HT-29 (cell line): ENCODE measurements around the gene KIF13A.

DNA sequence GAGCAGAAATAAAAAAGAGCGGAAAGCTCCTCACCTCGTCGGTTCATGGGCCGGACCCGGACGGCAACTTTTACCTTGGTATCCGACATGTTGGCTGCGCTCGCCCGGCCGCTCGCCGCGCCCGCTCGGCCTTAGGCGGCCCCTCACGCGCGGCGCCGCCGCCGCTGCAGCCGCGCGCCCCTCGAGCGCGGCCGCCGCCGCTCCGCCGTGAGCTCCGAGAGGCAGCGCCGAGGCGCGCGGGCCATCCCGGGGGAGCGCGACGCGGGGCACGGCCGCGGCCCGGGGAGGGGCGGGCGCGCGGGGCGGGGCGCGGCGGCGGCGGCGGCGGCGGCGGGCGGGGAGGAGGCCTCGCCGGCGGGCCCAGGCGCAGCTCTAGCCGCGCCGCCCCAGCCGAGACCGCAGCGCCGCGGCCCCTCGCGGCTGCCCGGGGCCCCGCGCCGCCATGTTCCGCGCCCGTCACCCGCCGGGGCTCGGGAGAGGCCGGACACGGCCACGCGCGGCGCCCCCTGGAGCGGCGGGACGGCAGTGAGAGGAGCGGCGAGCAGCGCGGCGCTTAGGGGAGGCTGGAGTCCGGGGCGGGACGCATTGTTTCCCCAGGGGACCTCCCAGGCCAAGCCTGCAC lies at the start of gene KIF13A:
KIF13A (minus strand) TSS at position 261 of the 622 bp plus-strand sequence.
- RAMPAGE, long total RNA, result no peak

DNA sequence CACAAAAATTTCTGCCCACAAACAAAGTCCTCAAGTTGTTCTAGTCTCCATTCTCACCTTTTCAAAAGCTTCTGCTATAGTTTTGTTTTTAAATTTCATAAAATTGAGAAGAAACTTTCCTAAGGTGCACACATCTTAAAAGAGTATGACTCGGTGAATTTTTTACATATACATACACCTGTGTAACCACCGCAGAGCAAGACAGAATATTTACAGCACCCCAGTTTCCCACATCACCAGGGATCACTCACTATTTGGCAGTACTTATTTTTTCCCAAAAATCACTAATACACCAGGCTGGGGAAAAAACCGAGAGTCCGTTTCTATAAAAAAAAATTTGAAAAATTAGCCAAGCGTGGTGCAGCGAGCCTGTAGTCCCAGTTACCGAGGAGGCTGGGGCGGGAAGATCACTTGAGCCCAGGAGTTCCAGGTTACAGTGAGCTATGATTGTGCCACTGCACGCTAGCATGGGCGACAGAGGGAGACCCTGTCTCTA lies 550 bp downstream of the TPMT start:
- RAMPAGE, long total RNA, result no peak

- RAMPAGE, long total RNA, result no peak
These were observed 9.0 kb downstream of the DEK start for GRCh38 chr6:18255153-18255922.

DNA sequence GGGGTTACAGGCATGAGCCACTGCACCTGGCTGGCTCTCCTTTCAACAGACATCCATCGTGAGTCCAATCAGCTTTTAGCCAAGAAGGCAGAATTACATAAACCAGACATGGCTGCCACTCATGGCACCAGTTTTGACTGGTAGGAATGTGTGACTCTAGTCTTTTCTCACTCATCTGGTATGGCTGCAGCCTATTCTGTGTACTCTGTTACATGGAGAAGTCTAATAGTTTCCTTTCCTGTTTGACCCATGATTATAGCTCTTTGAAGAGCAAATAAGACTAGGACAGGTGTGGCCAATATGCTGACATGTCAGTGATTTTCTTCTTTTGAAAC lies 27.0 kb upstream of the RNF144B start:
- RAMPAGE, long total RNA, result no peak

GRCh38 chr6:18415346-18415545 lies 28.1 kb downstream of the RNF144B start:
- RAMPAGE, long total RNA, result no peak

DNA sequence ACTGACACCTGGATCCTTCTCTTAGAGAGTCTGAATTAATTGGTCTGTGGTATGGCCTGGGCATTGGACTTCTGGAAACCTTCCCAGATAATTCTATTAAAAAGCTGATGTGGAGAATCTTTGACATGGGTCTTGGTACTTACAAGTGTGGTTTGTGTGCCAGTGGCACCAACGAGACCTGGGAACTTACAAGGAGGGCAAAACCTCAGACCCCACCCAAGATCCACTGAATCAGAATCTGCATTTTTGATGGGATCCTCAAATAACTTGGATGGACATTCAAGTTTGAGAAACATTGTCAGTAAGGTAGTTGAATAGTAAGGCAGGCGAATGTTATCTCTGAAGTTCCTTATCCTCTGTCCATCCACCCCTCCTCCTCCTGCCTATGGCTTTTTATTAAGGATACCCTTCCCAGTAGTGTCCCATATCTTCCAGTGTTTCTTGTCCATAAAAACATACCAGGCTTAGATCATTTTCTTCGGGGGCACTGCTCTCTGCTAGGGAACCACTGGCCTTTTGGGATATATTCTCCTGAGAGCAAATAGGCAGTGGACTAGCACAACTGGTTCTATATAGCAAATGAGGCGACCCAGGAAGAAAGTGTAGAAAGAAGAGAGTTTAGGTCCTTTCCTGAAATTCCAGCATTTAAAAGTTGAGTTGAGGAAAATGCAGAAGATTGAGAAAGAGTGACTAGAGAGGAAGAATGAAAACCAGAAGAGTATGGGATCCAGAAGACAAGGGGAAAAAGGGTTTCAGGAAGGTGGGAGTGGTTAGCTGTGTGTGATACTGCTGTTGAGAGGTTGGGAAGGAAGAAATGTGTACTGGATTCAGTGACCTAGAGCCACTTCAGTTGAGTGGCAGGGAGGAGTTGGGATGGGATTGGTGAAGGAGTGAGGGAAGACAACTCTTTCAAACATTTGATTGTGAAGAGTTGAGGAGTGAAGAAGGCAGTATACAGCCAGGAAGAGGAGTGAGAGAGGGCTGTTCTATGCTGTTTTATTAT lies 32.0 kb downstream of the RNF144B start:
- RAMPAGE, long total RNA, result no peak

- RAMPAGE, long total RNA, result no peak
These were observed 79.9 kb downstream of the RNF144B start for GRCh38 chr6:18466906-18467601.

DNA sequence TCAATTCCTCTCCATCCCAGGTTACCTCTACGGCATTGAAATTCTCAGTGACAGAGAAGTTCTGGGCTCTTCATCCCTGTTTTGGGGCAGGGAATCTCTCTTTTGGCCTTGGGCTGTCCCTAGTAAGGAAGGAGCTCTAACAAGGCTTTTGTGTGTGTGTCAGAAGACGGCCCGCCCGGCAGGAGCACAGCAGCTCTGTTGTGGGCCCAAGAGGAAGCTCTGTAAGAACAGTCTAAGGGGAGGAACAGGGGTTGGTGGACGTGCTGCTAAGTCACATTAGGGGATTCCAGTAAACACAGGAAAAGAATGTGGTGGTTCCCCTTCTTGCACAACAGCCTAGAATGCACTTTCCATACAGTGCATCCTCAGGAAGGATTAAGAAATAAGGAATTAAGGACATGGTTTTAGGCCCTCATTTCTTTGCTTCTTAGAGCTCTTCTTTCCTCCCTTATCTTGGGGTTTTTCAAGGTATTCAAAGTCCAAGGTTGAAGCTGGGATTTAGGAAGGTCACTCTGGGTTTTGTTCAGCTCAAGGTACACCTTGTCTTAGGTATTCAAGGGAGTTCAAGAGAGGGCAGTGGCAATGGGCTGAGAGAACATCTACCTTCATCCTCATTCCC lies 114.5 kb downstream of the RNF144B start:
- RAMPAGE, long total RNA, result no peak

GRCh38 chr6:19153396-19153902 lies 683.7 kb upstream of the ID4 start:
- RAMPAGE, long total RNA, result no peak

DNA sequence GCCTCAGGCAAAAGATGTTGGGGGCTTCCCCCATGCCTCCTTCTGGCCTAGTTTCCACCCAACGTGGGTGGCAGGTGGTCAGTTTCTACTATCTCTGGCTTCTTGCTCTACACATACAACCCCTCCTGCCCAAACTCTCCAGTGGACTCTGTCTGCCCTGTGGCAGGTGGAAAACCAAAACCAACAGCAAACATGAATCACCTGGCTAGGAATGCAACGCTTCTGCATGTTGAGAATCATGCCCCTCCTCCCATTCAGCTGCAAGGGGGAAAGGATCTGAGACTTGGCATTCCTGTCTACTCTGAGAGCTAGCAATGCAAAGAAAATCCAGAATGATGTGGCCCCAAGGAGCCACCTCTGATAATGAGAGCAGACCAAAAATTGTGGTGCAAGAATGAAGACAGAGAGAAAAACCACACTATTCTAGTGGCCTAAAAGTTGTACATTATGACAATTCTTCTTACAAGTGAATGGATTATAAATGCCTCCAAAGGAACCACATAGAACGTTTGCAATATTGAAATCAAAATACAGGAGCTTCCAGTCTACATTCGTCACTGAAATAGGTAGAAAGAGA lies 94.6 kb downstream of the MBOAT1 start:
- RAMPAGE, long total RNA, result no peak

- RAMPAGE, long total RNA, result no peak
These were observed 81.4 kb downstream of the MBOAT1 start for GRCh38 chr6:20130777-20131384.

GRCh38 chr6:20200761-20201413 lies 11.4 kb downstream of the MBOAT1 start:
- RAMPAGE, long total RNA, result no peak

DNA sequence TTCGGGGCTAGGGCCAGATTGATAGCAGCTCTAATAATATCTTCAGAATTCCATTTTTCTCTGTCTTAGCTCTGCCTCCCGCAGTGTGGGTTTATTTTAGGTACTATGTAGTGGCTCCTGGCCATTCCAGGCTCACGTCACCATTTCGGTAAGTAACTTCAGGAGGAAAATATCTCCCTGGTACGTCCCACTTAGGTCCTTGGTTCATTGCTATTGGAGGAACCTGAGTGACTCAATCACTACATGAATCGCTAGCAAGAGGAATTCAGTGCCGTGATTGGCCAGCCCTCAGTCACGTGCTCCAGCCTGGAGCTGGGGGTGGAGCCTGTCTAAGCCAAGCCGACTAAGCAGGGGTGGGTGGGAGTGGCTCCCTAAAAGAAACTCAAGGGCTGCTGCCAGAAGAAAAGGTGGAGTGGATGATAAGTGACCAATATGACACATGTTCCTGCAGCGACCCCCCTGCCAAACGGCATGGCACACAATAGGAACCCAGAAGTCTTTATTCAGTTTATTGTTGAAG lies 67.3 kb upstream of the E2F3 start:
- RAMPAGE, long total RNA, result no peak

GRCh38 chr6:20401096-20401642 lies 510 bp upstream of the E2F3 start:
- RAMPAGE, long total RNA, result no peak

- RAMPAGE, long total RNA, result no peak
These were observed 16.0 kb downstream of the E2F3 start for GRCh38 chr6:20417598-20418250.

- RAMPAGE, long total RNA, result no peak
These were observed 42.7 kb upstream of the CDKAL1 start for GRCh38 chr6:20491036-20492409.

- RAMPAGE, long total RNA, result no peak
These were observed 341.8 kb downstream of the CDKAL1 start for GRCh38 chr6:20875880-20876606.

GRCh38 chr6:20879373-20879854 lies 345.2 kb downstream of the CDKAL1 start:
- RAMPAGE, long total RNA, result no peak

DNA sequence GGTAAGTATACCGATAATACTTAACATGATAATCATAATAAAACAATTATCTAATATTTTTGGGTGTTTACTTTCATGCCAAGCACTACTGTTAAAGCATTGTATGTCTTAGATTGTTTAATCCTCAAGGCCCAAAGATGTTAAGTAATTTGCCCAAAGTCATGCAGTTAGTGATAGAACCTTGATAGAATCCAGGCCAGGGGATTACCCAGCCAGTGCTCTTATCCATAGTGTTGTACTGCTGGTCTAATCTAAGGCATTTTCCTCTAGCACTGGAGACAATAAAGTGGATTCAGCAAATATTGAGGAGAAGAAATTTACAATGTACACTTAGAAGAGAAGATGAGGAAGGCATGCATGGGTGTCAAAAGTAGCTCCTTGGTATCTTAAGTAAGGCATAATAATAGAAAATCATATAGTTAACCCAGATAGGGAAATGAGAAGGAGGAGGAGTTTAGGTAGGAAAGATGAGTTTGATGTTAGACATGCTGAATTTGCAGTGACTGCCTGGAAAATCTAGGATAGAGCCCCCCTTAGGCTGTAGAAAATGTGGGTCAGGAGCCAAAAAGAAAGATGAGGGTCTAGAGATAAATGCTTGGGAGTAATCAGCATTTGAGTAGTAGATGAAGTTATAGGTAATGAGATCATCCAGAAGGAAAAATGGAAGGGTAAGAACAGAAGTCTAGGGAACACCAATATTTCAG lies 473.5 kb downstream of the CDKAL1 start:
- RAMPAGE, long total RNA, result no peak

DNA sequence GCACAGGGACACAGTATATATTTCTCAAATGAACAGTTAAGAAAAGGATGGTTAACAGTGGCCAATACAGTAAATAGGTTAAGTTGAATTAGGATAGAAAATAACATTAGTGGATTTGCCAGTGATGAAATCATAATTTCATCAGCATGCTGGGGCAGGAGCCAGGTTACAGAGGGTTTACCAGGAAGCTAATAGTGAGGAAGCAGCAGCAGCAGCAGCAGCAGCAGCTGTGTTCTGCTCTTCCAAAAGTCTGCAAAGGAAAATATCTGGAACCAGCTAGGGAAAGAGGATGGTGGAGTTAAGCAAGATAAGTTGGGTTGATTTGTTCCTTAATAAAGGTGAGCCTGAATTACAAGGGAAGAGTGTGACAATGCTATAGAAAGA lies 499.5 kb downstream of the CDKAL1 start:
- RAMPAGE, long total RNA, result no peak